Subcutaneous preadipocyte (primary cell): ENCODE measurements around the gene KIAA0930.

DNA sequence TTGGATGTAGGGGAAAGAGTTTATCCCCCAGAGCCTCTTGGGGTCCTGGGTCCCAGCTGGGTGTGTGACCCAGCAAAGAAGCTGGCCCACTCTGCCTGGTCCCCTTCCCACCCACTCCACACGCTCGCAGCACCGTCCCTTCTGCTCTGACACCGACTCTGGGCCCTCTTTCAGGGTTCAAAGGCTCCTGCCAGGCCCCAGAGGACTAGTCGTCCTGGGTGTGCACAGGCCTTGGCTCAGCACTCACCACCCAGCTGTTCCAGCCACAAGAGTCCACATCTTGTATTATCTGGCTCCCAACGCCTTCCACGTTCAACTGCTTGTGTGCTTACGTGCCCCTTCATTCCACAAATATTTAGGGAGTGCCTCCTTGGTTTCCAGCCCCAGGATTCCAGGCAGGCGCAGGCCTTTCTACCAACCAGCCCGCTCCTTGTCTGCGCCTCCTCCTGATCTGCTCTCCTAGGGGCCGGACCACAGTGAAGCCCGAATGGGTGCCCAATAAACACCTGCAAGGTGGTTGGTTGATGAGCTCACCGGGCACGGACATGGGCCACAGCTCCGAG lies 70.9 kb downstream of the SCUBE1 start:
- CAGE, long polyA plus RNA = no peak

GRCh38 chr22:43290798-43291353 lies 52.3 kb downstream of the SCUBE1 start:
- CAGE, long polyA plus RNA = no peak

- CAGE, long polyA plus RNA = no peak
Observed at GRCh38 chr22:43293195-43293618, 50.0 kb downstream of the SCUBE1 start.

DNA sequence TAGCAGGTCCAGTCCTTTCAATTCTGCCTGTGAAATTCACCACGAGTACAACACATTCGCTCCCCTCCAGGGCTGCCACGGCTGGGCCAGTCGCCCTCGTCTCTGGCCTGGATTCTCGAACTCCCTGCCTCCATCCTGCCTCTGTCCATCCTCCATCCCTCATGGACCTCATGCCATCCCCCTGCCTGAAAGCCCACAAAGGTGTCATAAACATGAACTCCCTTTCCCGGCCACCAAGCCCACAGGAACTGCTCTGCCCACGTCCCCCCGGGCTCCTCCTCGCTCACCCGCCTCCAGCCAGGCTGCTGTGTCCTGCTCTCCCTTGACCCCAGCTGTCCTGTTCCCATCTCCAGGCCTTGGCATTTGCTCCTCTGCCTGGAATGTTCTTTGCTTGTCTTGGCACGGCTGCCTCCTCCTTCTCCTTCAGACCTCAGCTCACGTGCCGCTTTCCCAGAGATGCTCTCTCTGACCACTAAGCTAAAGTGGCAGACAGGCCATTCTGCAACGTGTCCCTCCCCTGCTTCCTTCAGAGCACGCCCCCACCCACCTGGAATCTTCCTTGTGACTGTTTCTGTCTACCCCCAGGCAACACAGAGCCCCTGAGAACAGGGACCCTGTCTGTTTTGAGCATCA lies 41.9 kb downstream of the SCUBE1 start:
- CAGE, long polyA plus RNA = no peak

DNA sequence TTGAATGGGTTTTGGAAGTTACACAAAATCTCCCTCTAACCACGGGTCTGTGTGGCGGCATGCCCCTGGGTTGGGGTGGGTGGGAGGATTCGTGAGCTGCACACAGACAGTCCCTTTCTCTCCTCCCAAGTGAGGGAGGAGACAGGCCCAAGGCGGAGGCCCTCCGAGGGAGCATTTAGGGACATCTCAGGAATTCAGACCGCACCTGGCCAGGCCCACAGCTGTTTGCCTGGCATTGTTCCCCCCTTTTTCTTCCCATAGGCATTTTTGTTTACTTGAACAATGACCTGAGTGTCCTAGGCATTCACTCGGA lies 94.1 kb downstream of the MPPED1 start:
- CAGE, long polyA plus RNA = no peak

GRCh38 chr22:43637285-43637880 lies 174.7 kb downstream of the EFCAB6 start:
- CAGE, long polyA plus RNA = no peak

GRCh38 chr22:43820125-43821419 lies 8.5 kb upstream of the EFCAB6 start:
- CAGE, long polyA plus RNA = no peak

GRCh38 chr22:43919024-43919988 lies 4.3 kb upstream of the PNPLA3 start:
- CAGE, long polyA plus RNA = no peak

DNA sequence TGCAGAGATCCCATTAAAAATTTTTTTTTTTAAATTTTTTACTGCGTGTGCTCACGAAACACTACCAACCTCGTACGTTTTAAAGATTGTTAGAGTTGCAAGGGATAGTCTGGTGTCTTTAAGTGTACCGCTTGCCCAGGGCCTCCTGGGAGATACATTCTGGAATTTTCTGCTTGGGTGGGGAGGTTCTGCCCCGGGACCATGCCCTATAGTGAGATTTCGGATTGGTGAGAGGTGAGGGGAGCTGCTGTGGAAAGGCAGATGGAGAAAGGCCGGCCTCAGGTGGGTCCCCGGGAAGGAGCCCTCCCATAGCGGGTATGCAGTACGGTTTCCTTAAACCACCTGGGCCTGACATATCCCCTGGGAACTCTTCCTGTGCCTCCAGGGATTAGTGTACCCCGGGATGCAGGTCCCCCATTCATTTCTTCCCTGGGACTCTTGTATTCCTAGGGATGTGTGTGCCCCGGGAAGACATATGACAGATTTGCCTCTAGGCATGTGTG lies 897 bp downstream of the PARVB start:
- CAGE, long polyA plus RNA = no peak

DNA sequence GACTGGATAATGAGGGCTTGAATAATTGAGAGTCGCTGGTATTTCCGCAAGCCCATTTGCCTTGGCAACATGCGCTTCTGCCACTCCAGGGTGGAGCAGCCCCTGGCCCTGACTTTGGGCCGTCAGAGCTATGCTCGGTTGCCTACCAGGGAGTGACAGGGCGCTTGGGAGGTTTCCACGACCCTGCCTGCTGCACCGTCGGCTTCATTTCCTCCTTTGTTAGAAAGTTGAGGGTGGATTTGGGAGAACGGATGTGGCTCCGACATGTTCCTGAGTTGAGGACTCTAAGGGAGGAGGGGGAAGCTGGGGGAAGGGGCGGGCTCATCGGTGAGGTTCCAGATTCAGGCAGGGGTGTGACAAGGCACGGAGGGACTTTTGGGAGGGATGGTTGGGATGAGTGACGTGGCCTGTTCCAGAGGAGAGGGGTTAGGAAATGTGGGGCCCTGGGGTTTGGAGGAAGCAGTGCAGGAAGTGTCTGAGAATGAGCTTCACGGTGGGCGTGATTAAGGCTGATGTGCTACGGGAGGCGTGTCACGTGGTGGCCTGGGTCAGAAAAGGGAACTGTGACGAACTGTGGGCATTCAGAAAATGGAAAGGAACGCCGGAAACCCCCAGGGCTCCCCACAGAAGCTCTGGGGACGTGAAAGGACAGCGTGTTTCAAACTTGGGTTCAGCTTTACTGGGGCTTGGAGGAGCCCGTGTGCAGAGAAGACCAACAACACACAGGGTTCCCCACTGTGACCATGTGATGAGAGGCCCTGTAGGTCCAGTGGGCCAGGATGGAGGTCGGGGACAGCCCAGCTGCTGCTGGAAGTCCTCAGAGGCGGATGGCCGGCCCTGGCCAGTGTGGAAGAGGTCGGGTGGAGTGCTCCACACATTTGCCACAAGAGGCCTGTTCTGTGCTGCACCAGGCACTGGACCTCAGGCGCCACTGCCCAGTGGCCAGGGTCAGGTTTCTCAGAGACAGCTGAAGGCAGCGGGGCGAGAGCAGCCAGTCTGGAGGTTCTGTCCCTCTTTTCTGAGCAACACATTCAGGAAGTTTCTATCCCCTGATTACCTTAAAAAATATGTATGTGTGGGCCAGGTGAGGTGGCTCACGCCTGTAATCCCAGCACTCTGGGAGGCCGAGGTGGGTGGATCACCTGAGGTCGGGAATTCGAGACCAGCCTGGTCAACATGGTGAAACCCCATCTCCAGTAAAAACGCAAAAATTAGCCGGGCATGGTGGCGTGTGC lies 2.9 kb downstream of the PARVB start:
- CAGE, long polyA plus RNA = no peak

GRCh38 chr22:44171486-44172010 lies 9.2 kb upstream of the PARVG start:
- CAGE, long polyA plus RNA = no peak

DNA sequence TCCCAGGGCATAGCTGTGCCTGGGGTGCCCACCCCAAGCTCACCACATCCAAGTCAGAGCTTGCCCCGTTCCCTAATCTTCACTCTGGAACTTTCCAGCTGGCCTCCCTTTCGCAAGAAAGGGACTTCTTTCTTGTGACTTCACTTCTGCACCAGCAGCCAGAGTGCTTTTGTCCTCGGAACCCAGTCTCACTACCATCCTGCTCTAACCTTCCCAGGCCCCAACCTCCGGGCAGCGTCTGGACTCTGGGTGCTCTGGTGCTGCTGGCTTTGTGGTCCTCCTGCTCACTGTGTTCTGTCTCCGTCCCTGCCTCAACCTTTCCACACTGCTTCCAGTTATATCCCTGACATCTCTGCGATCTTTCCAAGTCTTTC lies 30.9 kb downstream of the PARVG start:
- CAGE, long polyA plus RNA = no peak

- CAGE, long polyA plus RNA = no peak
Observed at GRCh38 chr22:44493743-44494381, 4.2 kb downstream of the RTL6 start.

GRCh38 chr22:44663900-44664726 lies 37.9 kb upstream of the PRR5 start:
- CAGE, long polyA plus RNA = no peak

DNA sequence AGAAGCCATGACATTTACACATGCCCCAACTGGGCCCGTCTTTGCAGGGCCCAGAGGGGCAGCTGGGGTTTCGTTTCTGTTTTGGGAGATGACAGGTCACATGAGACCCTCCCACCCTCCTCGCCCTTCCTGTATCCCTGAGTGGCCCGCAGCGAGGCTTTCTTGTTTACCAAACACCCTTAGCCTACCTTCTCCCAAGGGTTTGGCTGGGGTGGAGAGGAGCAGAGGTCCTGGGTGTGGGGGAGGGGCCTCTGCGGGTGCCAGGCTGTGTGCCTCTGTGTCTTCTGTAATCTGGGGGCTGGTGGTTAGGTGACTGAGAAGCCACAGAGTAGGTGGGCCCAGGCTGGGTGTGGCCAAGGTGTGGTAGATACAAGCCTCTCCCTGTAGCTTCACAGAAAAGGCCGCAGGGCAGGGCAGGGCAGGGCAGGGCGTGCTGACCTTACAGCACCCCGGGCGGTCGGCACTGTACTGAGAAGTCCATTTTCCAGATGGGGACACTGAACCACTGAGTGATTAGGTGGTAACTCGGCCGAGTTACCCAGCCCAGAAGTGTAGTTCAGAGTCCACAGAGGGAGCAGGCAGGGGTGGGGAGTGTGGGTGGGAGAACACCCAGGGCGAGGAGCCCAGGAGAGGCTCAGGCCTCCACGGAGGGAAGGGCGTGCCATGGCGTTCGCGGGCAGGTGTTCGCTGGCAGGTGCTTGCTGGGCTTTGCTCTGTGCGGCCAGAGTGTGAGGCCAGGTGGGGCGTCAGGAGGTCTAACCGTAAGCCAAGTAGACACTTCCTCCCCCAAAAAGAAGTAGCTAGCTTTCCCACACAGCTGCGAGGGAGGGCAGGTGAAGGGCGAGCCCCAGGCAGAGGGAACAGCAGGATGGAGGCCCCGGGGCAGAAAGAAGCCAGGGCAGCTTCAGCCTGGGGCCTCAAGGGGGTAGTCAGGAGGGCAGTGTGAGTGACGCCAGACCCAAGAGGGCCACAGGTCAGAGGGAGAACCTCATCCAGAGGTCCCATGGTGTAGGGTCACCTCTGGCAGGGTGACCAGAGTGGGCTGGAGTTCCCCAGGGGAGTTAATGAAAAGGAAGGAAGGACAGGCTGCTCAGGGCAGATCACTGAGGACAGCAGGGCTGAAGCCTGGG lies 8.8 kb downstream of the PRR5 start:
- CAGE, long polyA plus RNA = no peak

GRCh38 chr22:44994877-44995448 lies 14.8 kb downstream of the PHF21B start:
- CAGE, long polyA plus RNA = no peak

- CAGE, long polyA plus RNA = no peak
Observed at GRCh38 chr22:45006862-45007617, 2.8 kb downstream of the PHF21B start.

DNA sequence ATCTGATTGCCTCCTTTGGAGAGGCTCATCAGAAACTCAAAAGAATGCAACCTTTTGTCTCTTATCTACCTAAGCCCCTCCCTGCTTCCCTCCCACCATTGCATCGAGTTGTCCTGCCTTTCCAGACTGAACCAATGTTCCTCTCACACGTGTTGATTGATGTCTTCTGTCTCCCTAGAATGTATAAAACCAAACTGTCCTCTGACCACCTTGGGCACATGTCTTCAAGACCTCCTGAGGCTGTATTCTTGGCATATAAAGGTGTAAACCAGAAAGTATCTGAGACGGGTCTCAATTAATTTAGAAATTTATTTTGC lies 42.9 kb upstream of the PHF21B start:
- CAGE, long polyA plus RNA = no peak

GRCh38 chr22:45201940-45203157 lies 38.3 kb downstream of the KIAA0930 start:
- CAGE, long polyA plus RNA = no peak

- CAGE, long polyA plus RNA = no peak
Observed at GRCh38 chr22:45240446-45241415, at the start of gene KIAA0930. TSS of gene KIAA0930 (minus strand) at chr22:45240894.